Thyroid gland (tissue), 7 donors: ENCODE data around the gene FNTB.

- PRO-cap, 2 experiments = peak in 2 of 2 experiments; most common plus-strand start chr14:64986879 (in 1); most common minus-strand start chr14:64986713 (in 1)
- RAMPAGE, long total RNA, 5 experiments = start-site peak on the plus strand in 1 of 5 experiments, at chr14:64986852-64987280 at its widest, 32 to 56 reads per replicate
These were observed at the start of gene FNTB for GRCh38 chr14:64986574-64987754. Gene FNTB (plus strand): TSS chr14:64986895.

DNA sequence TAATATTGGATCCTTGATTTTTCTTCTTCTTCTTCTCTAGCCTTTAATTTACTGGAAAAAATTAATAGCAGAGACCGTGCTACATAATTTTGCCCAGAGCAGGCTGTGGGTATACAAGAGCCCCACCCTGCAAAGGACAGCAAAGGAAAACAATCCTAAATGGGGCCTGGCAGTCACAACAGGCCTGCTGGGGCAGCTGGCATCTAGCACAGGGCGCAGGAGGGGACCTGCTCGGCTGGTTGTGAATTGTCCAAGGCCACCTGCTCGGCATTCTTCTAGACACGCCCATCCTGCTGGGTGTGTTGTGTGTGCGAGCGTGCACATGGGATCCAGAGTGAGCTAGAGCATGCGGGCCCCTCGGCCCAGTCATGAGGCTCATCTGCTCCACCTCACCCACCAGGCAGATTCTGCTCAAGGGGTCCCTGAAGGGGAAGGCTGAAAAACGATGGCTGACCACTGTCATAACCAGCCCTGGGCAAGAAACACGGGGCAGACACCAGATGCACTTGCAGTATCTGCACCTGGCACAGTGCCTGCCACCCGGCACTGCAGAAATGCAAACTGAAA is 31.9 kb downstream of the MAX start:
- PRO-cap, 2 experiments = no peak in any of the 2 experiments
- RAMPAGE, long total RNA, 5 experiments = no peak in any of the 5 experiments

GRCh38 chr14:65094905-65095458 is 7.3 kb downstream of the MAX start:
- PRO-cap, 2 experiments = no peak in any of the 2 experiments
- RAMPAGE, long total RNA, 5 experiments = no peak in any of the 5 experiments

- PRO-cap, 2 experiments = no peak in any of the 2 experiments
- RAMPAGE, long total RNA, 5 experiments = no peak in any of the 5 experiments
These were observed 107.7 kb upstream of the MAX start for GRCh38 chr14:65210055-65210447.

- PRO-cap, 2 experiments = no peak in any of the 2 experiments
- RAMPAGE, long total RNA, 5 experiments = no peak in any of the 5 experiments
These were observed 140.5 kb upstream of the MAX start for GRCh38 chr14:65242795-65243316.

- PRO-cap, 2 experiments = no peak in any of the 2 experiments
- RAMPAGE, long total RNA, 5 experiments = no peak in any of the 5 experiments
These were observed 94.0 kb upstream of the FUT8 start for GRCh38 chr14:65318461-65319079.

GRCh38 chr14:65353006-65353441 is 59.5 kb upstream of the FUT8 start:
- PRO-cap, 2 experiments = no peak in any of the 2 experiments
- RAMPAGE, long total RNA, 5 experiments = no peak in any of the 5 experiments

DNA sequence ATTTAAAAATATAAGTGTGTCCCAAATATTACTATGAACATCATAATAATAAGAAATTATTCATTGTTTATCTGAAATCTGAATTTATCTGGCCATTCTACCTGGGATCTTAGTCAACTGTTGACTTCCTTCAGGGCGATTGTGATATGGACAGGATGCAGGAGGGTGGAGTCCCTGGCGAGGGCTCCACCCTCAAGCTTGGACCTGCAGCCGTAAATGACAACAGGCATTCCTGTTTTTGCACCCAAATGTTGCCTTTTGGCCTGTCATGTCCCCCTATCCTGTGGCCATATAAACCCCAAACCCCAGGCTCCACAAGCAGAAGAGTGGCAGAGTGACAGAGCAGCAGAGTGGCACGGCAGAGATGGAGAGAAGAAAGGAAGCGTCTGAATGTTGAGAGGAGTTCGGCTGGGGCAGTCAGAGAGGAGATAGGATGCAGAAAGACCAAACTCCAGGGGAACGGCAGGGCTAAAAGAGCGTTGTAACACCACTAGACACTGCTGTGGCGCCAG is 39.4 kb upstream of the FUT8 start:
- PRO-cap, 2 experiments = no peak in any of the 2 experiments
- RAMPAGE, long total RNA, 5 experiments = no peak in any of the 5 experiments

DNA sequence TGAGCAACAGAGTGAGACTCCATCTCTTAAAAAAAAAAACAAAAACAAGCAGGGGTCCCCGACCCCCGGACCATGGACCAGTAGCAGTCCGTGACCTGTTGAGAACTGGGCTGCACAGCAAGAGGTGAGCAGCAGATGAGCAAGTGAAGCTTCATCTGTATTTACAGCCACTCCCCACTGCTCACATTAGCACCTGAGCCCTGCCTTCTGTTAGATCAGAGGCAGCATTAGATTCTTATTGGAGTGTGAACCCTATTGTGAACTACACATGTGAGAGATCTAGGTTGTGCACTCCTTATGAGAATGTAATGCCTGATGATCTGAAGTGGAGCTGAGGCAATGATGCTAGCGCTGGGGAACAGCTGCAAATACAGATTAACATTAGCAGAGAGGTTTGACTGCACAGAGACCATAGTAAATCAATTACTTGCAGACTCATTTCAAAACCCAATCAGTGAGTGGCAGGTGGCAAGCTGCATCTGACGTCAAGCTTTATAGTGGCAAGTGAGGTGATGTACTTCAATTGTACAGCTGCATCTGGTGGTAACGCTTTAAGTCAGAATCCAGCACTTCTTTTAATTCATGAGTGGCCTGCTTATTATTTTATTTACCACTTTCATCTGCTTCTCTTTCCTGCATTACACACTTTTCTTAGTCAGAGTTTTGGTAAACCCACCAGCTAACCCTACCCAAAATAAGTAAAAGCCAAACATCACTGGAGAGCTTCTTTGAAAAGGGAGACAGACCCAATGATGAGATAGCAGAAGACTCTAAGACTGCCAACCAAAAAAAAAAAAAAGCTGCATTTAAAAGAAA is 141.6 kb downstream of the GPHN start:
- PRO-cap, 2 experiments = no peak in any of the 2 experiments
- RAMPAGE, long total RNA, 5 experiments = no peak in any of the 5 experiments

DNA sequence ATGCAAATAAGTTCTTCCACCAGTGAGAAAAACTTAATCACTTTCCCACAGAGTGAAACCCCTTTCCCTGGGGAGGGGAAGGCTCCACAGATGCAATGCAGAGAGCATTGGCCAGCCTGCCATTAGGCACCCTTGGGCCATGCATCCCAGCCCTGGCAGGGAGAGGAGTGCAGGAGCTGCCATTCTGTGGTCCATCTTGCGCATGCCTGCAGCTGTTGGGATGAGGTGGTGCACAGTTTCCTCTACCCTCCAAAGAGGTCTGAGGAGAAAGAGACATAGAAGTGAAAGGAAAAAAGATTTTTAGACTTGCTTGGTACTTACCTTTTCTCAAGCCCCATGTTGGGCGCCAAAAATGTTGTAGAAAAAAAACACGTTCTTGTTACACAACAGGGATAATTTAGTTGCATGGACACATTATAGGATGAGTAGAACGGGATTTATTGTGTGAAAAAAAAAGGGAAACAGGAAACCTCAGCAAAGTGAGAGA is 244.5 kb upstream of the GARIN2 start:
- PRO-cap, 2 experiments = no peak in any of the 2 experiments
- RAMPAGE, long total RNA, 5 experiments = no peak in any of the 5 experiments

- PRO-cap, 2 experiments = peak in 1 of 2 experiments; most common plus-strand start chr14:67458046 (in 1); most common minus-strand start chr14:67457970 (in 1)
- RAMPAGE, long total RNA, 5 experiments = no peak in any of the 5 experiments
These were observed 30.8 kb downstream of the TMEM229B start for GRCh38 chr14:67457697-67458245.

DNA sequence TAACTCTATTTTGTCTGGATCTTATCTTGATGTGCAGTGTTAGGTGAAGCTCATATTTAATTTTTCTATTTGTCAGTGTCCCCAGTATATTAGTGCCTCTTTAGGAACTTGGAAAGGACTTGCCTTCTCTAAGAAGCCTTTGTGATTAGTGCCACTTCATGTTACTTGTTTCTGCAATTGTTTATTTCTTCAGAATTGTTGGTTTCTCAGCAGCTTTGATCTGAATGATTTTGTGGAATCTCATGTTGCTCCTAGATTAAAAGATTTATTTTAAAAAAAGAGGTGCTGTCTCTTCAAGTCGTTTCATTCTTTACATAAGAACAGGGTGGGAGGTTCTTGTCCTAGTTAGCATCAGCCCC is 434.4 kb downstream of the RAD51B start:
- PRO-cap, 2 experiments = no peak in any of the 2 experiments
- RAMPAGE, long total RNA, 5 experiments = no peak in any of the 5 experiments

DNA sequence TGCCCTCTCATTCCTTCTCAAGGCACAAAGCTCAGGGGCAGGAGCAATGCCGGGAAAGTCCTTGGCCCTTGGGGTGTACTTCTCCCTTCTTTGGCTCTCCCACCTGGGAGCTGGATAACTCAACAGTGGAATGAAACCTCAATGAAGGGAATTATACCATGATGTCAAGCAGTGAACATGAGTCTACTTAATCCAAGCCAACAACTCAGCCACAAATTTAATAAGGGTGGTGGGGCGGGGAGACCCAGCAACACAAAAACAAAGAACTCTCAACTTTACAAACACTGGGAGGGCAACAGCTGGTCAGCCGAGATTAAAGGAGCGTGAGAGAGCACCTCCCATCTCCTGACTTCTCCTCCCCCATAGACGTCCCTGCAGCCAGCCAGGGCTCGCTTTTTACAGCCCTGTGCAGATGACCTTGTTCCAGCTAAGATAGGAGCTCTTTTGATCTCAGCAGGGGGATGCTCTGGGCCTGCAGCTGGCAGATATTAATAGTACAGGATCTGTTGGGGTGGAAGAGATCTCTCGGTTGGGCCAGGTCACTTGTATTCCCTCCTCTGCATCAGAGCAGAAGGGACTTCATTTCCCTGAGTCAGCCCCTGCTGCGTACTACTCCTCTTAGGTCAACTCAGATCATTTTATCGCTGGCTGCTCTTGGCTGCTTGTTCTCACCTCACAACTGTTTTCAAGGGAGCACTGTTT is 475.7 kb downstream of the RAD51B start:
- PRO-cap, 2 experiments = peak in 1 of 2 experiments; most common plus-strand start position 392 of the sequence (in 1)
- RAMPAGE, long total RNA, 5 experiments = no peak in any of the 5 experiments

GRCh38 chr14:68306266-68306840 is 486.5 kb downstream of the ZFP36L1 start:
- PRO-cap, 2 experiments = no peak in any of the 2 experiments
- RAMPAGE, long total RNA, 5 experiments = no peak in any of the 5 experiments

- PRO-cap, 2 experiments = no peak in any of the 2 experiments
- RAMPAGE, long total RNA, 5 experiments = no peak in any of the 5 experiments
These were observed 428.6 kb downstream of the ZFP36L1 start for GRCh38 chr14:68364207-68364821.

- PRO-cap, 2 experiments = peak in 1 of 2 experiments; most common plus-strand start chr14:68397734 (in 1)
- RAMPAGE, long total RNA, 5 experiments = no peak in any of the 5 experiments
These were observed 395.5 kb downstream of the ZFP36L1 start for GRCh38 chr14:68397315-68397871.

DNA sequence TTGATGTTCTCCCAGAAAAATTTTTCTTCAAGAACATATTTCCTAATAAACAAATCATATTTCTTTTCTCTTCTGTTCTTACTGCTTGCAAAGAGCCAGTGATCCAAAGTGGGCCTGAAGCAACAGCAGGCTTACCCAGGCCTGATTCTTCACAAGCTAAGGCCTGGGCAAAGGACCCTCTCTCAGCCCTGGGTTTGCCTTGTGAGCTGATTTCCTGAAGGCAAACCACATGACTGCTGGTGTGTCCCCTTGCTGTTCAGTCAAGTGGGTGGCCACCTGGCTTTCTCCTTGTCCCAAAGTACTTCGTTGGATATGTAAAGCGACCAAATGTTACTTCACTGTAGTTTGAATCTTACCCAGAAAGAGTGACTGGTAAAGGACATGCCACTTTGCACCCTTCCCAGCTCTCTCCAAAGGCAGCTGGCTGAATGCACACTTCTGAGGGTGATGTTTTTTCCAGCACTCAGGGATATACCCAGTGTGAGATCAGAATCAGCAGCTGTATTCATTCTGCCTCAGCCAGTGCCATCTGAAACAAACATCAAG is 392.9 kb downstream of the ZFP36L1 start:
- PRO-cap, 2 experiments = no peak in any of the 2 experiments
- RAMPAGE, long total RNA, 5 experiments = no peak in any of the 5 experiments

GRCh38 chr14:68403781-68404733 is 388.8 kb downstream of the ZFP36L1 start:
- PRO-cap, 2 experiments = no peak in any of the 2 experiments
- RAMPAGE, long total RNA, 5 experiments = no peak in any of the 5 experiments

GRCh38 chr14:68473059-68473552 is 319.8 kb downstream of the ZFP36L1 start:
- PRO-cap, 2 experiments = peak in 2 of 2 experiments; most common plus-strand start chr14:68473318 (in 2); most common minus-strand start chr14:68473143 (in 2)
- RAMPAGE, long total RNA, 5 experiments = no peak in any of the 5 experiments

DNA sequence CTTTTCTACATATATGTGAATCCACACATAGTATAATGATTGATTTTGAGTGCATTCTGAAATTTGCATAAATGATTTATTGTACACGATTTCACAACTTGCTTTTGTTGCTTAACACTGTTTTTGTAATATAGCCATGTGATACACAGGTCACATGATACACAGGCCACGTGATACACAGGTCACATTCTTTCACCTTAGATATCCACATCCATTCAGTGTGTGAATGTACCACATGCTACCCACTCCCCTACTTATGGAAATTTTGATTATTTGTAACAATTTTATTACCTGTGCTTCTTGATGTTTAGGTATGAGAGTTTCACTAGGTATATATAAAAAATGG is 319.0 kb downstream of the ZFP36L1 start:
- PRO-cap, 2 experiments = no peak in any of the 2 experiments
- RAMPAGE, long total RNA, 5 experiments = no peak in any of the 5 experiments